Measurements from ENCODE around the gene RPL9.

DNA sequence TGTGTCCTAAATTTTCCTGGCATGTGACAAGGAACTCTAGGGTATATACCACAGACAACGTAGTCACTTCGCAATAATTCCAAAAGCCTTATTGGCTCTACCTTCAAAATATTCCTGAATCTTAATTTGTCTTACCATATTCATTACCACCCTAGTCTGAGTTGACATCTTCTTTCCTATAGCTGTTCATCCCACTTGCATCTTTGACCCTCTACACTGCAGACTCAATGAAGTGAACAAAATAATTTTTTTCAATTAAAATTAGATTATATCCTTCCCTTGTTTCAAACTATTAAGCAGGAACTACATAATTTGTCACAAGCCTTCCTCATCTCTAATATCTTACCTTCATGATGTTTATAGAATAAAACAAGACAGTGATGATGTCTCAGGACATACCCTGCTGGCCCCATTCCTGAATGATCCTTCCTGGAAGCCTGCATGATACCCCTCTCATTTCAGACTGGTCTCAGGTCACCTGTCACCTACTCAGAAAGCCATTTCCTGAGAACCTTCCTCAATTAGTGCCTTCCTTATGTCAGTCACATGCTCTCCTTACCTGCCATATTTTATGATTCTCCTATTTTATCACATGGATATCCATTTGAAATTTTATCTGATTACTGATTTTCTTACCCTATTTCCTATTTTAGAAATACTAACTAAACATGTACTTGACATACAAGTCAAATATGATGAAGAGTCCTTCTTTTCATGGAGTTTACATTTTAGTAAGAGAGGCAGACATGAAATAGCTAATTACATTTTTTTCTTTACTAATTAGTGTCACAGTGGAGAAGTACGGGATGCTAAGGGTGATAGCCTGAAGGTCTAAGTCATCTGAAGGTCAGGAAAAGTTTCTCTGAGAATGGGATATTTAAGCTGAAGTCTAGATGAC, 166.6 kb downstream of the ARAP2 start:
- CAGE, long polyA plus RNA, result no peak
- RRBS, result no CpG with 5 or more reads among the region's 3 CpGs

GRCh38 chr4:37464317-37464865, 10.7 kb downstream of the C4orf19 start:
- CAGE, long polyA plus RNA, result no peak
- RRBS, result no CpG with 5 or more reads among the region's 5 CpGs

DNA sequence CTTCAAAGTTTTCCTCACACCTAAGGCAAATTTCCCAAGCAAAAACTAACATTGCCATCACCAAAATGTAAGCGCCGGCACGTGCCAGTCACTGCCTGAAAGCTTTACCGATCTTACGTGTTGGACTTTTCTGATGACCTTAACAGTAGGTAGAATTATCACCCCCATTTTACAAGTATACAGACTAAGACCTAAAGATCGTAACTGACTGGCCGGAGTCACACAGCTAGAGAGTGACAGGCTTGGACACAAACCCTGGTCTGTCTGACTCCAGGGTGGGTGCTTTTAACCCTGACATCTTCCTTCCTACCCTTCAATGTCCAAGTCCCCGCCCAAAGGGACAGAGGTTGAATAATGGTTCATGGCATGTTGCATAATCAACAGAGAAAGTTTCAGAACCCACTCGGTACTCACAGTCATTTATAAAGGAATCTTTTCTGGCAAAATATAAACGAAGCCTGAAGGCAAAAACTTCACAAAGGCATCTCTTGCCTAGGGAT, 44.4 kb downstream of the RELL1 start:
- CAGE, long polyA plus RNA, result no peak
- RRBS, result no CpG with 5 or more reads among the region's 10 CpGs

DNA sequence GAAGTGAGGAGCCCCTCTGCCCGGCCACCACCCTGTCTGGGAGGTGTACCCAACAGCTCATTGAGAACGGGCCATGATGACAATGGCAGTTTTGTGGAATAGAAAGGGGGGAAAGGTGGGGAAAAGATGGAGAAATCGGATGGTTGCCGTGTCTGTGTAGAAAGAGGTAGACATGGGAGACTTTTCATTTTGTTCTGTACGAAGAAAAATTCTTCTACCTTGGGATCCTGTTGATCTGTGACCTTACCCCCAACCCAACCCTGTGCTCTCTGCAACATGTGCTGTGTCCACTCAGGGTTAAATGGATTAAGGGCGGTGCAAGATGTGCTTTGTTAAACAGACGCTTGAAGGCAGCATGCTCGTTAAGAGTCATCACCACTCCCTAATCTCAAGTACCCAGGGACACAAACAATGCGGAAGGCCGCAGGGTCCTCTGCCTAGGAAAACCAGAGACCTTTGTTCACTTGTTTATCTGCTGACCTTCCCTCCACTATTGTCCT, 16.6 kb downstream of the RELL1 start:
- CAGE, long polyA plus RNA, result no peak
- RRBS, result no CpG with 5 or more reads among the region's 10 CpGs

DNA sequence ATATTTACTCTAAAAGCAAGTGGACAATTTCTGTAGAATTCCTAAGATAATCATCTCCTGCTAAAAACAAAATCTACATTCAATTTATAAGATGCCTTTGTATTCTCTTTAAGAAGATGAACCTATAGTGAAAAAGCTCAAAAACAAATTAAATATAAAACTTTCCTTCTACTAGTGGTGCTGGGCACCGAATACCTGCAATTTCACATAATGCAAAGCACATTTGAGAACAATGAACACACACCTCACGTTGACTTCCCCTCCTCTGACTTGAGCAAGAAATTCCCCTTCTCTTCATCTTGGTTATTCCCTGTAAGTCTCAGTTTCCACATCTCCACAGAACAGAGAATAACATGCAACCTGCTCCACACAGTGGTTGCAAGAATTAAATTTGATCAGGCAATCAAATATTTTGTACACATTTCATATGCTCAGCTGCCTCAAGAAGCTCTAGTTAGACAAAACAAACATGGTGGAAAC, 11.0 kb downstream of the RELL1 start:
- CAGE, long polyA plus RNA, result no peak
- RRBS, result no CpG with 5 or more reads among the region's 2 CpGs

DNA sequence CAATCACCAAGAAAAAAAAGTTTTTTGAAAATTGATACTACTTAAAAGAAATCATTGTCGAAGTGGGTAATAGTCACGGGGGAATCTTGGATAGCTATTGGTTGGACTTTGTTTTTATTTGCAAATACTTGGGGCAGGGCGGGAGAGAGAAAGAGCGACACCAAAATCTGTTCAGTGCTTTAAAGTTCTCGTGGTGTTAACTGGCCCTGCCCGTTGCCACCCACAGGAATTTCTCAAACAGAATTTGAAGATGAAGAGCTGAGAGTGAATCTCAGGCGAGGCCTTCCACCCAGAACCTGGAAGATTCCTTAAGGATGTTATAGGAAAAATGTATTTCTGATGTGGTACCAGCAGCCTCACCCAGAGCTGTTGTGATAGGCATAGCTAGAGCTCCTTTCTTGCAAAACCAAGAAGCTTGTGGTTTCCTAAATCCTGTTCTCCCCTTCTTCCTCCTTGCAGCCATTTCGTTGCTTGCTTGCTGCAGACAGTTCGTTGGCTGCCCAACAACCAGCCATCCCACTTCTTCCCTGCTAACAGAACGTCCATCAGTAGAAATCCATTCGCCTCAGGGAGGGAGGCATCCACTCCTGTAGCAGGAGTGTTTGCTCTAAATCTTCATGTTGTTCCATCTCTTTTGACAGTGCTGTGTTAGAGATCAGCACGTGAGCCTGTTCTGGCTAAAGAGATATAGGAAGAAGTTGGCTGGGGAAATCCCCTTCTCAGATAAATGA, 68.1 kb upstream of the RELL1 start:
- CAGE, long polyA plus RNA, result no peak
- RRBS, result no CpG with 5 or more reads among the region's 12 CpGs

DNA sequence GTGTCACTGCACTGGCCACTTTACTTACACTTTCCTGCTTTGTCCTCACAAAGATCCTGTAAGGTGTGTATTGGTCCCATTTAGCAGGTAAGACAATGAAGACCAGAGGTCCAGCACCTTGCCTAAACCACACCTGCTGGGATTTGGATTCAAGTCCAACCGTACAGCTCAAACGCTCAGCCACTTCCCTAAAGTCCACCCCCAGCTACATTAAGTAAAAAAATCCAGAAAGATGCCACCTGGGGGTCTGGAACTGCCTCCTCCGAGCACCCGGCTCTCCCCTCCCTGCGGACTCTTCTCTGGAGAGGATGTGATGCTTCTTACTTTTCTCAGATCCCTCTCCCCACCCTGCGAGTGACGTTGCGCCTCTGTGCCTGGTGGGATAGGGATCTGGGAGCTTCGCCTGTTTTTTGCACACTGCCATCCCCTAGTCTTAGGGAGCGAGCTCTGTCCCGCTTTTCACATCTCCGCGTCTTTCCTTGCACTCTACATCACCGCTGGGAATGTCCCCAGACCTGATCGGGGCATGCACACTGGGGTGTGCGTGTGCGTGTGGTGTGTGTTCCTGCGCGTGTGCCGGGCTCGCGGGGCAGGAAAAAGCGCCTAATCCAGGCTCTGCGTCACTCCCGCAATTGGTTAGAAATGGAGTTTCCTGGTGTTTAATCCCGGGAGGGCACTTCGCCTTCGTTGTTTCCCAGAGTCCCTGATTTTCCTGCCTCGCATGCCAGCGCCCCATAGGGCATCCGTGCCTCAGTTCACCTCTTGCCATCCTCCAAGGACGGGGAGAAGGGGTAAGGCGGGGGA, 1.1 kb upstream of the TBC1D1 start:
- CAGE, long polyA plus RNA, result no peak
- RRBS, result 13% methylated on average over 5 of the region's 33 CpGs

DNA sequence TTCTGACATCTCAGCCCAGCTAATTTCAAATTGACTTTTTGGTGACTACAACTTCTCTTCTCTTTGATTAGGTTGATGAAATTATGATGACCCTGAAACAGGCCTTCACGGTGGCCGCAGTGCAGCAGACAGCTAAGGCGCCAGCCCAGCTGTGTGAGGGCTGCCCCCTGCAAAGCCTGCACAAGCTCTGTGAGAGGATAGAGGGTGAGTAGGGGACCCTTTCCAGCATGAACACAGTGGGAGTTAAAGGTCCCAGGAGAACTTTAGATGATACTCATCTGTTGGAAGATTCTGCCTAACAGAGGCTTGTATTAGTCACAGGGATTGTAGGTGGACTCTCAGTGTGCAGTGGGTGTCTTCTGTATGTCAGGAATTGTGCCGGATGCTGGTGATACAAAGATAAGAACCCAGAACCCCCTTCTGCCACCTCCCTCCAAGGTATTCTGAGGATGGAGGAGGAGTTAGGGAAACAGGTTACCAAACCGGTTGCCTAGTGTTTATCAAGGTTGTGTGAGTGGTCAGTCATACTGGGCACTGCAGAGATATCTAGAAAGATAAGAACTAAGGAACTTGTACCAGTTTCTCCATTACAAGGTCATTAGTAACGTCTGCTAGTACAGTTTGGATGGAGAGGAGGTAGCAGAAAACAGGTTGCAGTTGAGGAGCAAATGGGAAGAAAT, 61.5 kb downstream of the PTTG2 start:
- CAGE, long polyA plus RNA, result no peak
- RRBS, result 83% methylated on average over 2 of the region's 6 CpGs

DNA sequence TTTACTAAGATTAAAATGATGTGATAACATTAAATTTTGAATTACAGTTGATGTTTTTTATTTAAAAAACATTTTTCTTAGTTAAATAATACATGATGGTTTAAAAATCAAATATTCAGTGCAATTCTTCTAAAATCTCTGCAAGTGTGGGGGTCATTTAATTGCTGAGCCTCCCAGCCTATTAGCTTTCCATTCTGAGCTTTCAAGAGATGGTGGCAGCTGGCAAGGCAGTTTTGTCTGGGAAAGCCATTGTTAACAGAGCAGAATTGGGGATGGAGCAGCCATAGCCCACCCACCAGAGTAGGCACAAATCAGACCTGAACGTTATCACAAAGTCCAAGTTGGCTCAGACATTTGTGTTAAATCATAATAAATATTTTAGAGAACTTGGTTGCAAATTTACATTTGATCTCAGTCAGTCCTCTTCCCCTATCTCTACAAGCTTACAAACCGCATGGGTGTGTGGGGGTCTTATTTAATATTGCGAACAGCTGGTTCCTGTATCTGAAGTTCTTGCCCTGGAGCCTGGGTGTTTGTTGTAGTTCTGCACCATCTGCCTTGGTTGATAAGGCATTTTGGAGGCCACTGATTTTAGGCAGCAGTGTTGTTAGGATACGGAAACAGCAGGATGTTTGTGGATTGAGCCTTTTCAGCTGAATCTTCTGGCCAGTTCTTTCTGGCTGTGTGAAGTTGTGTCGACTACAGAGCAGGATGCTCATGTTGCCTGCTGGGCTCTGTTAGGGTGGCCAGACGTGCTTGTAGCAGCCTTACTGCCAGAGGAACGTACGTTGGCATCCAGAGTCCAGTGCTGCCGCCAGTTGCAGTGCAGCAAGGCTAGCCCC, 134.0 kb downstream of the PTTG2 start:
- CAGE, long polyA plus RNA, result no peak
- RRBS, result no CpG with 5 or more reads among the region's 9 CpGs

GRCh38 chr4:38109834-38110403, 149.7 kb downstream of the PTTG2 start:
- CAGE, long polyA plus RNA, result no peak
- RRBS, result no CpG with 5 or more reads among the region's 6 CpGs

DNA sequence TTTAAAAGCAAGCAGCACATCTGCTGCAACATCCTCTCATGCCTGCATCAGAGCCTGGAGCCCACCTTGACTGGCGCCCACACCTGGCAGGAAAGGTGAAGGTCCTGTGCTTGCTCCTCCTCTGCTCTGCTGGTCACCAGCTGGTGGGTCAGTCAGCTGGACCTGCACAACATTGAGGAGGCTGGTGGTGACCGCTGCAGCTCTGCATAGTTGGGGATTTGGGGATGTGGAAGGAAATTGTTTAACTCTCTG, 214.2 kb upstream of the KLF3 start:
- CAGE, long polyA plus RNA, result no peak
- RRBS, result no CpG with 5 or more reads among the region's 2 CpGs

DNA sequence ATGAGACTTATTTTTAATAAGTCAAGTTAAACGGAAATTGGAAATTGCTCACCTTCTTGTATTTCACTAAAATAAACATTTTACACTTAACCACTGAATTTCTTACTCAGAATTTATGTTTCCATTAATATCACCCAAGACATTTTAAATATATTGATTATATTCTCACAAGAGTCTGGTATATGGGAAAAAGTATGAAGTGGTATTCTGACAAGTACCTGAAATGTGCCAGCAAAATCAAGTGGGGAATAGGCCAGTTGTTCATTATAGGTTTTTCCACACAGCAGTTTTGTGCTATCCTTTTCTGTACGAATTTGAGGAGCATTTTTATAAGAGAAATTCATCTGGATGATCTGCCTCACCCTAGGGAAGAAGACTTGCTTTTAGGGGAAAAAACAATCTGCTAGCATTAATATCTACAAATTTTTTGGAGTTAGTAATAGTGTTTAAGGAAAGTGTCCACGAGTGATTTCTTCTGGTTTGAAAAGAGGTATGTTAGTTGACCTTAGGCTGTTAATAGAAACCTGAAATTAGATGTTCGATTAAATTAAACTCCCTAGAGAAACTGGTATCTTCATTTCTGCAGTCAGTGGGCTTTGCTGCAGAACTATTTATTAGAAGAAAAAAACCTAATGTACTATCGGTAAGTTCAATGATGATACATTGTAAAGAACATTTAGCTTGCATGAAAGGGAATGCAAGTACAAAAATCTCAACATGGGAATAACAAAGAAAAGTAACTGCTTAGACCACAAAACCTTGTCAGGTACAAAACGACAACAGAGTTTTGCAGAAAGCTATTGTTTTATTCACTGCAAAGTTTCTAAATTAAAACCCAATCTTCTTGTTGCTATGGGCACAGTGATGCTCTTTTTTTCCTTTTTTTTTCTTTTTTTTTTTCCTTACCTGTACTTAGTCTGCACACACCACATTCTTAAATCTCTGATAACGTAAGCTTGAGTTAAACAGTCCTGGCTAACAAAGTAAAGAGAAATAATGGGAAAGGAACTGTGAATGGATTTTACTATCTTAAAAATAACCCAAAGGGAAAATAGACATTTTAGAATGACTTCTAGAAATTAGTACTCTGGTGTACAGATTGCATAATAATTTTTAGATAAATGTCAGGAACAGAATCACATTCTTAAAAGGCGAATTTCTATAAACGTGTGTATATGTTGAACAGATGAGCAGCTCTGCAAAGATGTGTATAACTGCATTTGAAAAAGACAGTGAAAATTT, 1.9 kb downstream of the KLF3 start:
- CAGE, long polyA plus RNA, result no peak
- RRBS, result no CpG with 5 or more reads among the region's 9 CpGs

- CAGE, long polyA plus RNA, result no peak
- RRBS, result no CpG with 5 or more reads among the region's 6 CpGs
Measured at GRCh38 chr4:38805333-38806250, 1.0 kb upstream of the TLR1 start.

DNA sequence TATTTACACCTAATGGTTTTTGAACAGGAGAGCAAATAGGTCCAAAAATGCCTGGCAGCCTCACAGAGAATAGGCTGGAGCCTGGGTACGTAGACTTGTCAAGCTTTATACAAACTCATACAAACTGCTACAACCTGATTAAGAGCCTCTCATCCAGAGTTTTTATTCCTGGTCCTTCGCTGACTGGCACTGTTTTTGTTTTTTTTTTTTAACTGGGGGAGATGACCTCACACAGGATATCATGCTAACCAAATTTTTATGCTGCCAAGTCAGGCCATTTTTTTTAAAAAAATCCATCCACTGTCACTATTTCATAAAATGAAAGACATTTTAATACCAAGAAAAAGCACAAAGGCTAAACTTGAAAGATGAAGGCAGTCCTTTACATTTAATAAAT, 1.9 kb downstream of the FAM114A1 start:
- CAGE, long polyA plus RNA, result no peak
- RRBS, result no CpG with 5 or more reads among the region's 2 CpGs

DNA sequence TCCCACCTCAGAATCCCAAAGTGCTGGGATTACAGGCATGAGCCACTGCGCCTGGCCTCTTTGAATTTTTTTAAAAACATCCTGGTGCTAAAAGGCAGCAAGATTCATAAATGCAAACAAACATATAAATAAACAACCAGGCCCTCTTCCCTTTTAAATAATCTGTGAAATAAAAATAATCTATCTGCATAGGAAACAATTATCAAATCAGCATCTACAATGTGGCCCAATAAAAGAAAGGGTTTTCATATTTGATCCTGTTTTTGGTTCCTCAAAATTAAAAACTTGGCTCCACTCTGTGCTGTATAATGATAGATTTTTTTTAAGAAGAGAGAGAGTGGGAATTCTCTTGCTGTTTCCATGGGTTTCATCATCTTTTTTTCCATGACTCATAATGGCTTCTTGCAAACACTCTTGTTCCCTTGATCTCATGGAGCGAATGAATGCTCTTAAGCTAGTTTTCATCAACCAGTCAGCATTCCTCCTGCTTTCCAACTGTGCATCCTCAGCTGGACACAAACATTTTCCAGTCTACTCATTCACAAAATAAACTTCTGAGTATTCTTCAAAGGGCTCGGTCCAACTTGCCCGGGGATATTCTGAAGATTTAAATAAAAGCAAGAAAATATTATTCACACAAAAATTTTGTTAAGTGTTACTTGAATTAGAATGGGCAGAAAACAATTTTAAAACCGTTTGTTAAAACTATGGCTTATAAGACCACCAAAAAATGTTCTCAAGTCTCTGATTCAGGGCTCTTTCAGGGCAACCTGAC, 65.0 kb downstream of the TMEM156 start:
- CAGE, long polyA plus RNA, result no peak
- RRBS, result no CpG with 5 or more reads among the region's 5 CpGs

DNA sequence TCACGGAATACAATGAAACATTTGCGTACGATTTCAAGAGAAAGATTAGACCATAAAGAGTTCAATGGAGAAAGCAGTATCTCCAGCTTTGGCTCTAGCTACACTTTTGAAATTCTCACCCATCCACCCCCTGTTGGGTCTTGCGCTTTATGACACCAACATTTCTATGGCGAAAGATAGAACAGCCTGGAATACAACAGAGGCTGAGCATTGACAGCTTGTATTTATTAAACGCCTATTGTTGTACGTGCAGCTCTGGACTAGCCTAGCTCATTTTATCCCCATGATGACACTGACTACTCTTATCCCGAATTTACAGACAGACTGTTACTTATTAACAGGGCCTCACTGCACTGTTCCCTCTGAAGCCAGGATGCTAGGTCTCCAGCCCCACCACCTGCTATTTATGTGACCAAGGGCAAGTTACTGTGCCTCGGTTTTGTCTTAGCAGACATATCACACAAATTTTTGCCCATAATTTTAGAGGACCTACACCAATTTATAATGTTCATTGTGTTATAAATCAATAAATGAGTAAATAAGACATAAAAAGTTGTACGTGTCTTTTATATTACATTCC, 1.0 kb upstream of the RFC1 start:
- CAGE, long polyA plus RNA, result no peak
- RRBS, result no CpG with 5 or more reads among the region's 10 CpGs

GRCh38 chr4:39375426-39375843, 9.3 kb upstream of the RFC1 start:
- CAGE, long polyA plus RNA, result no peak
- RRBS, result no CpG with 5 or more reads among the region's 4 CpGs

- CAGE, long polyA plus RNA, result no peak
Measured at GRCh38 chr4:39408986-39409246, 2.2 kb downstream of the KLB start.

GRCh38 chr4:39457874-39458998, at the start of gene RPL9:
RPL9 (minus strand) TSS chr4:39458922.
- CAGE, long polyA plus RNA, result no peak
- RRBS, result no CpG with 5 or more reads among the region's 52 CpGs

- CAGE, long polyA plus RNA, result no peak
- RRBS, result no CpG with 5 or more reads among the region's 5 CpGs
Measured at GRCh38 chr4:39469241-39470292, 10.7 kb downstream of the LIAS start.